Measurements from ENCODE around the genes PAK1, GAB2 and NARS2.

DNA sequence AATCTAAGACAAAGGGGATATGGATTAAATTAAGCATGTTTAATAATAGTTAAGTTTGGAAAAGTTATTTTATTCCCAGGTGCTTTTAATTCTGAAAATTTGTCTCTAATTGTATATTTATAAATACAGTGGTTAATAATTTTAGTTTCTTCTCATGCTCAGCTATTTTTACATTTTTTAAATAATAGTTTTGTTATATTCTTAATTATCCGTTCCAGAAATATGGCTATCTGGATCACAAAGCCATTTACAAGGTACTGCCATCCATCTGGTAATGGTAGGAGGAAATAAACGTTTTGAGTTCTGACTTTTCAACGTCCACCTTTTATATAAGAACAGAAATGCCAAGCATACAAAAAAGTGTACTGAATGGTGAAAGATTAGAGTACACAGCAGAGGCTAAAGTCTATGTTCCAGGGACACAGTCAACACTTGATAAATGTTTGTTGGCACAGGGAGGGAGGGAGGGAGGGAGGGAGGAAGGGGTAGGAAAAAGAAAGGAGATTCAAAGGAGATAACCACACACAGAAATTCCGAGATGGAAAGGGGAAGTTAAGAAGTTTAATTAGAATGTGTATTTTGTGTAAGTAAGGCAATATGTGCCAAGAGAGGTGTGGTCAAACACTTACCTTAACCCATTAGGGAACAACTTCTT lies 58.3 kb downstream of the GDPD4 start:
- PRO-cap, result no peak
- CAGE, long polyA plus RNA, result no peak

GRCh38 chr11:77473085-77473884 lies 609 bp downstream of the PAK1 start:
- PRO-cap, result bidirectional peak, plus-strand start at chr11:77473348, minus-strand start at chr11:77473321; bidirectional peak, plus-strand start at chr11:77473654, minus-strand start at chr11:77473576
- CAGE, long polyA plus RNA, result no peak

GRCh38 chr11:77473885-77474542 lies at the start of gene PAK1:
Gene PAK1 (minus strand): TSS chr11:77474094.
- PRO-cap, result bidirectional peak, plus-strand start at chr11:77474088, minus-strand start at chr11:77474094; bidirectional peak, plus-strand start at chr11:77474475, minus-strand start at chr11:77474331
- CAGE, long polyA plus RNA, result no peak

DNA sequence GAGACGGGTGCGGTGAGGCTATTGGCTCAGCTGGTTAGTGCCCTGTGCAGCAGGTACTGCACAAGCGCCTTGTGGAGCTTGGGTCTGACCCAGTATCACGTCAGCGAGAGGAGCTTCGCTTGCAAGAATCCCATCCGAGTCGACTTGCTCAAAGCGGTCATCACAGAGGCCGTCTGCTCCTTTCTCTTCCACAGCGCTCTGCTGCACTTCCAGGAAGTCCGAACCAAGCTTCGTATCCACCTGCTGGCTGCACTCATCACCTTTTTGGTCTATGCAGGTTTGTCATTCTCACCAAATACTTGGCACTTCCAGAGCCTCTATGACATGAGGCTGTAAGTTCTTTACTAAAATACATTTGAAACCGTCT lies 565 bp downstream of the AQP11 start:
- PRO-cap, result no peak
- CAGE, long polyA plus RNA, result no peak

- PRO-cap, result no peak
- CAGE, long polyA plus RNA, result no peak
These were observed 21.6 kb downstream of the AQP11 start for GRCh38 chr11:77611309-77611818.

GRCh38 chr11:78051087-78052006 lies 12.3 kb upstream of the THRSP start:
- PRO-cap, result no peak
- CAGE, long polyA plus RNA, result no peak

GRCh38 chr11:78163752-78164179 lies 24.3 kb upstream of the ALG8 start:
- PRO-cap, result no peak
- CAGE, long polyA plus RNA, result no peak

DNA sequence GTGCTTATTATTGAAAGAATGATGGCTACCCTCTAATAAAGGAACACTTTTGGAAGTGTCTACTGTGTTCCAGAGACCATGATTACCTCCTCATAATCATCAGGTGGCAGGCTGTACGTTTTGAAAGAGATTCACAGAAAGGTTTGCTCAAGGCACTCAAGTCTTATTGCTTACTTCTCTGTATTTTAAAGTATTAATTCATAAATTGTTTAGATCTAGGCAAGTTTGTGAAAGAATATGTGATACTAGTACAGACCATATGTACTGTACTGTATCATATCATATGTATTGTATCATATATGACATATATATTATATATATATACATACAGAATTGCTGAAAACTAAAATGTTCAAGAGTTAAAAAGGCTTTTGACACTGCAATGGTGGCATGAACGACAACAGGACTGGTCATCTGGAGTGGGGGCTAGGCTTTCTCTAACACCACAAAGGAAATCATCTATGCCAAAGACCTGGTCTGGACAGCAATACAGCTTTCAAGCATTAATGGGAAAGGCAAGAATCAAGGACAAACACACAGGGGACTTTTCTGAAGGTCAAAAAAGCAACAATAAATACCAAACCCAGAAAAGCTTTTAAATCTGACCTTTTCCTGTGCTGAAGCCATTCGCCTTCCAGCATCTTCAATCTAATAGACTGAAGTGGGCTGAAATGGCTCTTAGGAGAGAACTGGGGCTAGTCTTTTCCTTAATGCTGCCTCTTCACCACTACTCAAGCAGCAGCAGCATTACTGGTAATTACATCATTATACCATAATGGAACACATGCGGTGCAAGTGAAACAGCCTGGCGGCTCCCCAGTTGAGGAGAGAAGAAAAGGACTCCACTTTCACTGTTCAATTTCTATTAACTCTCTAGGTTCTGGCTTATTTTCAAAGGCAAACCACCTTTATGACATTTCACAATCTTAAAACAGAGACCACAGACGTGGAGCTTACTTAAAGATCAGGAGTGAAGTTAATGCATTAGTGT lies 63.2 kb downstream of the GAB2 start:
- PRO-cap, result no peak
- CAGE, long polyA plus RNA, result no peak

DNA sequence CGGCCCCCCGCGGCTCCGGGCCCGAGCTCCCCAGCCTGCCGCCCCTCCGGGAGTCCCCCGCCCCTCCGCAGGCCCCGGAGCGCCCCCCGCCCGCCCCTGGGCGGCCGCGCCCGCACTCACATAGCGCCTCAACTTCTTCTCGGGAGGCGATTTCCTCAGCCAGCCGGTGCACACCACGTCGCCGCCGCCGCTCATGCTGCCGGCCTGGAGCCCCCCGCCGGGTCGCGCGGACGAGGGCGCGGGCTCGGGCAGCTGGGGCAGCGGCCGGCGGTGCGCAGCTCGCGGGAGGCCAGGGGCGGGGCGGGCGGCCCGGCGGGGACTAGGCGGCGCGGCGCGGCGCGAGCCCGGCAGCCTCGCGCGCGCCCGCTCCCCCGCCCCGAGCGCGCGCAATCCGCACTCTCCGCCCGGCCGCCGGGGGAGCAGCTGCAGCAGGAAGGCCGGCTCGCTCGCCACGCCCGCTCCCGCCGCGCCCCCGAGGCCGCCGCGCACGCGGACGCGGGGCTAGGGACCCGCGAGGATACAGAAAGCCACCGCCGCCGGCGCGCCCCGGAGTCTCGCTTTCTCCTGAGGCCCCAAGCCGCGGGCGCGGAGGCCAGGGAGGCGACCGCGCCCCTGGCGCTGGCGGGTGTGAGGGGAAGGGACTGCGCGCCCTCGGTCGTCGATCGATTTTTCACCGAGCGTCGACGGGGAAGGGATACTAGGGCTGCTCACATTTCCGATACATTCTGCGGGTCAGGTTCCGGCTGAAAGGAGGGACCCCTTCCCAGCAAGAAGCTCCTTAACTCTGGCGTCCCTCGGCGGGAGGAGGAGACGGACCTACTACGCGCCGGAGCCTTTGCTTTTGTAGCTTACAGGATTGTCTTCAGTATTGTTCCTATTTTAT lies at the start of gene GAB2:
TSS of gene GAB2 (minus strand) at position 295 of the 883 bp plus-strand sequence.
- PRO-cap, result bidirectional peak, plus-strand start at position 396 of the sequence, minus-strand start at position 321 of the sequence; unidirectional peak, minus-strand start at position 629 of the sequence
- CAGE, long polyA plus RNA, result no peak

DNA sequence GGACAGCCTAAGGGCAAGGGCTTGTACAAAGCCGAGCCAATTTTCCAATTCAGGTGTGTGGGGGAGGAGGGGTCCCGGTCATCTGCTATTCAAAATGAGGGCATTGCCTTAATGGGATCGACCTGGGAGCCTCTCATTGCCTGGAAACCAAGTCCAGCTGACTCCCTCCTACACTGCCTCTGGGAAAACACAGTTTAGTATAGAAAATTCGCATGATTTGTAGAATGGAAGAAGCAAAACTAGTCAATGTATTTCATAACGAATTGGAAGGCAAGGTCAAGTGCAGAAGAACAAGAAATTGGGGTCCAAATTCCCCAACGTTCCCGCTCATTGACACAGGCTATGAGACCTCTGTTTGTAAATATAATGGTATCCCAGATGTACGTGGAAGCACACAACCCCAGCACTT lies 793 bp upstream of the GAB2 start:
- PRO-cap, result no peak
- CAGE, long polyA plus RNA, result no peak

- PRO-cap, result no peak
- CAGE, long polyA plus RNA, result no peak
These were observed 46.5 kb upstream of the GAB2 start for GRCh38 chr11:78464079-78464640.

- PRO-cap, result bidirectional peak, plus-strand start at chr11:78574972, minus-strand start at chr11:78574829
- CAGE, long polyA plus RNA, result no peak
These were observed at the start of gene NARS2 for GRCh38 chr11:78574208-78575046. Gene NARS2 (minus strand): TSS chr11:78574864.

- PRO-cap, result no peak
- CAGE, long polyA plus RNA, result no peak
These were observed 533.4 kb upstream of the TENM4 start for GRCh38 chr11:79974184-79974650.

- PRO-cap, result unidirectional peak, minus-strand start at chr11:81693416
- CAGE, long polyA plus RNA, result no peak
These were observed 1040.5 kb downstream of the FAM181B start for GRCh38 chr11:81693290-81693489.

DNA sequence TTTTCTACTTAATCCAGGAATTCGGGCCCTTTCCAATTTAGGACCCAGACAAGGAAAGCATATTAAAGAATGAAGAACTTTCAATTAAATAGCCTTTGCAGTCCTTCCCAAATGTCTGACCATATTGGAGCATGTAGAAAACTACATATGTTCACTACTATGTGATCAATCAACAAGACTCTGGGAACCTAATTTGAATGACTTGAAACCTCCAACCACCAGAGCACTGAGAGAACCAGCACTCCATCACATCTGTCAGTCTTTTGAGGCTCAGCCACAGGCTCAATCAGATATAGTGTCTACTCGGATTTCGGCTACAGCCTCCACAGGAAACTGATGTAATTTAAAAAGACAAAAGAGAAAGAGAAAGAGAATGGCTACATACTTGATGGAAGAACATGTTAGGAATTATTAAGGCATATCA lies 859.1 kb downstream of the FAM181B start:
- PRO-cap, result no peak
- CAGE, long polyA plus RNA, result no peak

DNA sequence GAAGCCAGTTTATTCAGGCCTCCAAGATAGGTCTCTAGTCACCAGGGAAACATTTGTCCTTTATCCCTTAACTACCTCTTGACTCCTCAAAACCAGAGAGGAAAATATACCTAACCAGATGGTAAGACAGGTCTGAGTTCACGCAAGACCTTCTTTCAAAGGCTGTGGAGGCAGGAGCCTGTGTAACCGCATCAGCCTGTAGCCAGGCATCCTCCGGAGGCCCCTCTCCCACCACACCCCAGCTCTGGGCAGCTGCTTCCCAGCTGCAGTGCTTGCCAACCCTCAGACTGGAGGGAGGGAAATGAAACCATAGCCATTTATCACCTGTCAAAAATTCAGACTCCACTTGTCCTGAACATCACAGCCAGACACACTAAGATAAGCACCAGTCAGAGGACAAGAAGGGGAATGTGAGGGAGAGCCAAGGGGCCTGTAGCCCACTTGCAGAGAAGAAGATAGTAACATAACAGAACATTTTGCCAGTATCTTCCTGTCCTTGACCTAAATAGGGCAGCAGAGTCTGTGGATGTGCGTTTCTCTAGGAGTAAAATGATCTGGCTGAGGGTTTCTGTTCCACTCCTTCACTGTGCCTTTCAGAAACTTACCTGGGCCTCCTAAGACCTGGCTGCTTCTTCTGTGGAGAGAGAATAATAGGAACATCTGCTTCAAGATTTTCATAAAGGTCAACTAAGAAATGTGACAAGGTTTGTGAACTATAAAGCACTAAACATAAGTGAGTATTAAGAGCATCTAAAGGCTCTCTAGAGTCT lies 57.5 kb upstream of the FAM181B start:
- PRO-cap, result no peak
- CAGE, long polyA plus RNA, result no peak

GRCh38 chr11:82869483-82870116 lies 30.6 kb downstream of the PRCP start:
- PRO-cap, result no peak
- CAGE, long polyA plus RNA, result no peak

- PRO-cap, result no peak
- CAGE, long polyA plus RNA, result no peak
These were observed 69.0 kb downstream of the DDIAS start for GRCh38 chr11:82970473-82971075.

- PRO-cap, result no peak
- CAGE, long polyA plus RNA, result no peak
These were observed 9.7 kb downstream of the RAB30 start for GRCh38 chr11:83061909-83062464.

- PRO-cap, result no peak
- CAGE, long polyA plus RNA, result no peak
These were observed 2.0 kb downstream of the RAB30 start for GRCh38 chr11:83069697-83070109.